Measurements from ENCODE around the genes IZUMO1R, GPR83, KDM4E and MTMR2.

DNA sequence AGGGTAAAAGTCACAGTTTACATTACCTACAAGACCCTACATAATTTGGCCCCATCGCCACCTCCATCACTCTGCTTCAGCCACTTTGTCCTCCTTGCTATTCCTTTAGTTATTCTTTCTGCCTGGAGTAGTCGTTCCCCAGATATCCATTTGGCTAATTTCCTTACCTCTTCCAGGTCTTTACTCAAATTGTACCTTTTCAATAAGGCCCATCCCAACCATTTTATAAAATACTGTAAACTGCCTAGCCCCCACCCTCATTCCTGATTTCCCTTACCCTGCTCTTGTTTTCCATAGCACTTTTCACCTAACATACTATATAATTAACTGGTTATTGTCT, 2.2 kb downstream of the SLC36A4 start:
- RRBS, 2 experiments = no CpG with 5 or more reads among the region's 2 CpGs

DNA sequence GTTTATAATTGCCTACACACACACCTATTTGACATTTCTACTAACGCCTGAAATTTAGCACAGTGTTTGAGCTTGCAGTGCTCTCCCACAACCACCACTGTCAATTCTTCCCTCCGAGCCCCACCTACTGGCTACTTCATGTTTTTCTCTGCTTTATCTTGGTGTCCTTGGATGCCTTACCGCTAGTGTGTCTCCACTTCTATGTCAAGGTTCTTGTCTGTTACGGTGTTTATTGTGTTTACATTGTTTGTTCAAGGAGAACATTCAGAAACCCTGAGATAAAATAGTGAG, 39.0 kb upstream of the SLC36A4 start:
- RRBS, 2 experiments = no CpG with 5 or more reads among the region's 4 CpGs

GRCh38 chr11:93735691-93736703, 5.3 kb downstream of the TAF1D start:
- RRBS, 2 experiments = no CpG with 5 or more reads among the region's 1 CpG

DNA sequence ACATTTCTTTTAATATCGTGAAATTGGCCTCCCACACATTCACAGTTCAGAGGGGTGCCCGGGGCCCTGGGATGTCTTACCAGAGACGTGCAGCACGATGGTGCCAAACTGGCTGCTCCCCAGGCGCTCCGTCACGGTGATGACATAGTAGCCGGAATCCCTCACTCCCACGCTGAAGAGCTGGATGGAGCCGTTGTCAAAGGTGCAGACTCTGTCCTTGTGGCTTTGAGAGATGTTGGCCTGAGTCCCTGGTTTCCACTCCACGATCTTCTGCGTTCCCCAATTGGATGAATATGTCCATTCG, 29.5 kb downstream of the VSTM5 start:
- RRBS, 2 experiments = 86 to 96% methylated on average over 6 of the region's 13 CpGs

DNA sequence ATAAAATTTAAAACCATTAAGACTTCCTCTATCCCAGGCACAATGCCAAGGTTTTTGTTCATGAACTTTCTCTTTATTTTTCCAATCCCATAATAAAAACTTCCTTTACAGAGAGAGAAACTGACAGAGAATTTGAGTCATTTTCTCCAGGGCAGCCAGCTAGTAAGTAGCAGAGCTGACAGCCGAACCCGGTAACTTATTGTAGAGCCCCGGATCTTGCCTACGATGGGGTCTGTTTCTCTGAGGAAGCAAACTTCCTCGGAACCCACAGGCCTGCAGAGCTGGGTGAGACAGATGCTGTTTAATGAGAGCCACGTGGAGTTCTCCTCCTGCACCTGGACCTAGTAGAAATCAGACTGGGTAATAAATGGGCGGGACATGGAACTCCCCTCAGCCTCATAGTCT, at the start of gene IZUMO1R:
IZUMO1R (plus strand) TSS at position 152 of the 405 bp plus-strand sequence.
- RRBS, 2 experiments = no CpG with 5 or more reads among the region's 7 CpGs

DNA sequence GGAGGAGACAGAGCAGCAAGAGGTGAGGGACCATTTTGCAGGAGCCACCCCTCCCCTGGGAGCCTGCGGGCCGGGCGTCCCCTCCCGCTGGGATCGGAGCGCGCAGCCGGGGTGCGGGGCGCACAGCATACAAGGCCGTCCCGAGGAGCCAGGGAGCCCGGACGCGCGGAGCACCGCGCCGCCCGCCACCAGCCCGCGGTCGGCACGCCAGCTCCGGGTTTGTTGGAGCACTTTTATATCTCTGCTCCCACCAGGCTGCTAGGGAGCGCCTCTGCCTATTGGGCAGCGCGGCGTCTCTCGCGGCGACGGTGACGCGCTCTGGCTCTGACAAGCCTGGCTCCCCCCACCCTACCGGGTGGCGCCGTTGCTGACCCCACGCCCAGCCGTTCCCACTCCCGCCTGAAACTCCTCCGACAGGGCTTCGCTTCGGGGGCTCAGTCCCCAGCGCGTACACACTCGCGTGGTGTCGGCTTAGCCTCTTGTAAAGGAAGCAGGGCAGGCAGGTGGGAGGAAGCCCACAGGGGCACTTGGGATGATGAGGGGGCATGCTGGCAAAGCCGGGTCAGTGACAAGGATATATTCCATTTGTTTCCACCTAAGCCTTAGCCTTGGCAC, at the start of gene GPR83:
GPR83 (minus strand) TSS at position 206 of the 615 bp plus-strand sequence.
- RRBS, 2 experiments = 2 to 3% methylated on average over 25 to 26 of the region's 50 CpGs

- RRBS, 2 experiments = no CpG with 5 or more reads among the region's 6 CpGs
Measured at GRCh38 chr11:94583928-94584663, 16.9 kb downstream of the PIWIL4 start.

DNA sequence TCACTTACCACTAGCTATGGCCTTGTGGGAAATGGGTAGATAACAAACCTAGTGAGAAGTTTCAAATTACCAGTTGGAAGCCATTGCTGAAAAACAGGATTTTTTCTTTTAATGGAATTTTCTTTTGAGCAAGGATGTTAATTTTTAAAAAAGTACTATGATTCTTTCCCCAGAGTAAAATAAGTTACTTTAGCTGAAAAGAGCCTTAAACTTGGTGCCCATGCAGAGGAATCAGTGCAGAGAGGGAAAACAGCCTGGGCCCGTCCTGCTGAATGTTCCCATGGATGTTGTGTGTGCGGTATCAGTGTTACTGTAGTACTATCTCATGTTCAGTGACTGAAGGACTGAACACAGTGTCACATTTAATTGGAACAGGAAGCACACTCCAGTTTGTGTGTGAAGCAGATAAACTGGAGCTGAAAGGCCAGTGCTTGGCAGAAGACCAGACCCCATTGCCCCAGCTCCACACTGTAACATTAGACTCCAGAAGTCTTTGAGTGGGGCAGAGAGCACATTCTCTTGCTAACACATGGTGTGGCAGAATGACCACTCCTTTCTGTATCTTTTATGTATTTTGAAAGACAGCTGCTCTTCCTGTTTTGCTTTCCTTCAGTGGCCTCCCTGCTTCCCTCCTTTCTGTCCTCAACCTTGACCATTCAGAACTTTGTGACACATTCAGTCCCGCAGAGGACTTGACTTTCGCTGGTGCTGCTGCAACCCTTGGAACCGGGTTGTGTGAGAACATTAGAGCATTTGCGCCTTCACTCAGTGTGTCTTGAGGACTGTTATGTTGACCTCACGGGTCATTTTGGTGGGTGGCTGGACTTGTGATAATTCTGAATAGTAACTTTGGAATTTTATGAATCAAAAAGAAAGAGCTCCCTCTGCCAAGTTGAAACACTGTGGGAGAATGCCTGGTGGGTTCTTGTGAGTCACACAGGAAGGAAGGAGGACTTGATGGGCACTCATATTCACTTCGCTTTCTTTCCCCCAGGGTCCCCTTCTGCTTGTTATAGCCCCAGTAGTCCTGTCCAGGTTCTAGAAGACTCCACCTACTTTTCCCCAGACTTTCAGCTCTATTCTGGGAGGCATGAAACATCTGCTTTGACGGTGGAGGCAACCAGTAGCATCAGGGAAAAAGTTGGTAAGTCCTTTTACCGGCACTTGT, 26.2 kb downstream of the AMOTL1 start:
- RRBS, 2 experiments = no CpG with 5 or more reads among the region's 10 CpGs

DNA sequence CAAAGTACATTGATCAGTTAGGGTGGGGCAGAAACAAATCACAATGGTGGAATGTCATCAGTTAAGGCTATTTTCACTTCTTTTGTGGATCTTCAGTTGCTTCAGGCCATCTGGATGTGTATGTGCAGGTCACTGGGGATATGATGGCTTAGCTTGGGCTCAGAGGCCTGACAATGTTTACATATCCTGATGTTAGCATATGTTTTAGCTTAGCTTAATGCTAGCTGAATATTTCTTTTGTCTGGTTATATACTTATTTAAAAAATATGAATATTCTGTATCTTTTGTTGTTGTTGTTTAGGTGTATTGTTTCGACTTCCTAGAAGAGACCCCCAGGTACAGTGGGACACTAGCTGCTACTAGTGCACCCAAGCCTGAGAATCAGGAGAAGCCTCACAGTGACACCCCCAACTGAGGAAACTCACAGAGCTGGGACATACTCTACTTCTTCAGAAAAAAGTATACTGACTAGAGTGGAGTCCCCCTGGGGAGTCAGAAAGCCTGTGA, at the start of gene KDM4E:
KDM4E (plus strand) TSS at position 369 of the 507 bp plus-strand sequence.
- RRBS, 2 experiments = no CpG with 5 or more reads among the region's 1 CpG

- RRBS, 2 experiments = under 1 to 1% methylated on average over 4 of the region's 88 CpGs
Measured at GRCh38 chr11:95067306-95068321, 895 bp downstream of the SRSF8 start.

- RRBS, 2 experiments = 3 to 4% methylated on average over 3 of the region's 11 CpGs
Measured at GRCh38 chr11:95149464-95150106, 59.9 kb downstream of the ENDOD1 start.

GRCh38 chr11:95229835-95230540, 1.0 kb downstream of the SESN3 start:
- RRBS, 2 experiments = 4% methylated on average over 2 of the region's 25 CpGs; no CpG with 5 or more reads in 1 of the 2 experiments

GRCh38 chr11:95495538-95496263, 264.7 kb upstream of the SESN3 start:
- RRBS, 2 experiments = no CpG with 5 or more reads among the region's 5 CpGs

DNA sequence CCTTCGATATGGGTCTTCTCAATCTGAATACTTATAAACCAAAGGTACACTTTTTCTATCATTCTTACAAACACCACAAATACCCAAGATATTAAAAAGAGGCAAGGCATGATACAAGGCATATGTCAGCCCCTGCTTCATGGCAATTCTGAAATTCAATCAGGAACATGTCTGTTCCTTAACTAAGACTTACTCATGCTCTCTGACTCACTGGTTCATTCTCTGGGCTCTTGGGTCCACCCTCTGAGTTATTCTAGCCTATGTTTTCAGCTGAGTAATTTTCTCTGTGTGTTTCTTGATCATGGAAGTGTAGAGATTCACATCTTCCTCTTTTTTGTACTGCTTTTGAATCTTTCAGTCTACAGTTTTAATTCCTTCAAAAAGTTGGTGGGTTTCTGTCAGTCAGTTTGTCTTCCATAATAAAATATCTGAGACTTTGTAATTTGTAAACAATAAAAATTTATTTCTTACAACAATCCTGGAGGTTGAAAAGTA, 211.8 kb downstream of the FAM76B start:
- RRBS, 2 experiments = no CpG with 5 or more reads among the region's 1 CpG

- RRBS, 2 experiments = no CpG with 5 or more reads among the region's 1 CpG
Measured at GRCh38 chr11:95682353-95682692, 107.3 kb downstream of the FAM76B start.

GRCh38 chr11:95682693-95683025, 106.9 kb downstream of the FAM76B start:
- RRBS, 2 experiments = no CpG with 5 or more reads among the region's 1 CpG

DNA sequence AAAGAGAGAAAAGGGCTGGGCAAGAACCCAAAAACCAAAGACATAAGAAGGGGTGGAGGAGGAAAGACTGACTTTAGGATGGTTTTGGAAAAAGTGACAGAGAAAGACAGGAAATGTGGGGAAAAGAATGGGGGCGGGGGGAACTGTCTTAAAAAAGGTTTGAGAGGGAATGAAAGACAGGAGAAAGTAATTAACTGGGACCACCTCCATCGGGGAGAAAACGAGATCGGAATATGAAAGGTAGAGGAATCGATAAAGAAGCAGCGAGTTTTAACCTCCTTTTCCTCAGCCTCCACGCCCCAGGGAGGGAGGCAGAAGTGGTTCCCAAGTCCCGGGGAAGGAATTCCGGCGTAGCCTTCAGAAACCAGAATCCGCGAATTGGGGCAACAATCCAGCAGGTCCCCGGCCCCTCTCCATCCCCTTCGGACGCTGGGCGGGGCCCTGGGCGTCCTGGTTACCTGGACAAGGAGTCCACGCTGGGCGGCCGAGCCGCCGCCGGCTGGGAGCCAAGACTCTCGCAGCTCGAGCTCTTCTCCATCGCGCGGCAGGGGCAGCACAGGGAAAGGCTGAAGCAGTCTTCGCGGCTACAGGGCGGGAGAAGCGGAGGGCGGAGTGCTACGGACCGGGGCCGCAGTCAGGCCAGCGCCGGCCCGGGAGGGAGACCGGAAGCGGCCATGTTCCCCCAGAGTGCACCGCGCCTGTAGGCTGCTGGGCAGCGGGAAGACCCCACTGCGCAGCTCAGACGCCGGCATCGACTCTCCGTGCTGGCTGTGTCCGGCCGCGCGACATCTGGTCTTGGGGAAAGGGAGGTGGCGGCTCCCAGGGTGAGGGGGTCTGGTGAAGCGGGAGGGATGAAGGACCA, at the start of gene MTMR2:
MTMR2 (minus strand) TSS at position 691 of the 862 bp plus-strand sequence.
- RRBS, 2 experiments = under 1% methylated on average over 19 to 22 of the region's 55 CpGs

- RRBS, 2 experiments = no CpG with 5 or more reads among the region's 1 CpG
Measured at GRCh38 chr11:96052878-96053326, 129.0 kb upstream of the MTMR2 start.

DNA sequence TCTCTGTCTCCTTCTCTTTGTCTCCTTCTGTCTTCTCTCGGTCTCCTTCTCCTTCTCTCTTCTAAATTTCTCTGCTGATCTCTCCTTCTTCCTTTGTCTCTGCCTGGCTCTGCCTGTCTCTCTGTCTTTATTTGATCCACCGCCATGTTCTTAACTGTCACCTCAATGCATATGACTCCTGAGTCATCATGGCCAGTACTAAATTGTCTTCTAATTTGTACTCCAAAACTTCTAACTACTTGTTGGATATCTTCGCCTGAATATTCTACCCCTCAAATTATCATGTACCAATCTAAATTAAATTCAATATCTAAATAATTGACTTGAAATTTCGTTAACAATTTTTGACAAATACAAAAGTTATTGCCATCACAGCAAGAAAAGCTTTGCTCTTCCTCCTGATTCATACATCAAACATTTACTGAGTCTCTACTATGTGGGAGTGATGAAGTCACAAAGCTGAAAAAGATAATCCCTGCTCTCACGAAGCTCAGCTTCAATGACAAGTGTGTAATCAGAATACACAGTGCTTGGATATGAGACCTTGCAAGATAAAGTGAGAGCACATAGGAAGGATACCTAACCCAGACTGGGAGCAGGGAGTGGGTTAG, 193.1 kb downstream of the MAML2 start:
- RRBS, 2 experiments = no CpG with 5 or more reads among the region's 5 CpGs